ENCODE measurements around the genes ZNF628, ZNF784, NLRP5 and ZNF787.

GRCh38 chr19:55174481-55175443 is 5.3 kb downstream of the SYT5 start:
- PRO-cap, result no peak

- PRO-cap, result no peak
Observed at GRCh38 chr19:55311480-55311715, 13.7 kb downstream of the TMEM150B start.

- PRO-cap, result no peak
Observed at GRCh38 chr19:55321474-55322176, 3.5 kb downstream of the TMEM150B start.

GRCh38 chr19:55340265-55340568 is 541 bp downstream of the KMT5C start:
- PRO-cap, result no peak

- PRO-cap, result no peak
Observed at GRCh38 chr19:55387538-55388161, 1.9 kb downstream of the RPL28 start.

DNA sequence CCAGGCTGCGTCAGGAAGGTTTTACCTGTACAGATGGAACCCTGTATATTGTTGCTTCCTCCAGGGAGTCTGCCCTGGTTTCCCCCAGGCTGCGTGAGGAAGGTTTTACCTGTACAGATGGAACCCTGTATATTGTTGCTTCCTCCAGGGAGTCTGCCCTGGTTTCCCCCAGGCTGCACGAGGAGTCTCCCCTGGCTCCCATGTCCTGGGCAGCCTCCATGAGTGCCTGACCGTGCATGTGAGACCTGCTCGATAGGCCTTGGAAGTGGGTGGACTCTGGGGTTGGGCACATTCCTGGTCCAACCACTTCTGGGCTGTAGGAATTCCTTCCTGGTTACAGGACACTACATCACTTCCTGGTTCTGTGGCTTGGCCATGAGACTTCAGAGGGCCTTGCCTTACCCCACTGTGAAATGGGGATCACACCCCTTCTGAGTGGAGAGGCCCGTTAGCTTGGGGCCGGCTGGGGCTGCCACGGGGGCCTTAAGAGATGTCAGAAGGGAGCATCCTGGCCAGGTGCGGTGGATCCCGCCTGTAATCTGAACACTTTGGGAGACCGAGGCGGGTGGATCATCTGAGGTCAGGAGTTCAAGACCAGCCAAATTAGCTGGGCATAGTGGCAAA is 4.0 kb upstream of the ZNF628 start:
- PRO-cap, result no peak

- PRO-cap, result bidirectional peak, plus-strand start at chr19:55476621, minus-strand start at chr19:55476482
Observed at GRCh38 chr19:55476314-55477369, at the start of gene ZNF628. ZNF628 (plus strand) TSS chr19:55476617.

DNA sequence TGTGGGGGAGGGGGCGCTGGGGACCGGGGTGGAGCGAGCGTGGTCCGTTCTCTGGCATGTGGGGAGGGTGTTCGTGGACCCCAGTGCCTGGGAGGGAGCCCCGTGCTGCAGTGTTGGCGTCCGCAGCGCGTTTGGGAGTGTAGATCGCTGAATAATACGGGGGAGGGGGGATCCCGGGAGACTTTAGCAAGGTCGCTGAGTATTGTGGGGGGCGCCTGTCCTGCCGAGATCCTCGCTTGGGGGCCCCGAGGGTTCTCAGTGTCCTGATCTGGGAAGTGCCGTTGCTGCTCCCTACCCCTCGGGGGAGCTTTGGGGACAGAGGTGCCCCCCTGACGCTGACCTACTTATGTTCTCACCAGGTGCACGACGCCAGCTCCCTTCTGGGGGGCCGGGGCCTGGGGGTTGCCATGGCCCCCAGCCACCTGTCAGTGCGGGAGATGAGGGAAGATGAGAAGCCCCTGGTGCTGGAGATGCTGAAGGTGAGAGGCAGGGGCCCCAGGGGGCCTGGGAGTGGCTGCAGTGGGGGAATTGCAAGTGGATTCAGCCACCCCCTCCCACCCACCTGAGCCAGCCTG is 401 bp downstream of the NAT14 start:
- PRO-cap, result no peak

- PRO-cap, result no peak
Observed at GRCh38 chr19:55503541-55504654, 15.7 kb downstream of the SSC5D start.

GRCh38 chr19:55623821-55625276 is at the start of gene ZNF784:
ZNF784 (minus strand) TSS chr19:55624566.
- PRO-cap, result unidirectional peak, plus-strand start at chr19:55624402; bidirectional peak, plus-strand start at chr19:55624600, minus-strand start at chr19:55624592; unidirectional peak, minus-strand start at chr19:55624884

- PRO-cap, result no peak
Observed at GRCh38 chr19:55643833-55644128, 332 bp downstream of the ZNF581 start.

- PRO-cap, result no peak
Observed at GRCh38 chr19:55646878-55647322, 1.1 kb upstream of the CCDC106 start.

- PRO-cap, result no peak
Observed at GRCh38 chr19:55657191-55657809, 2.5 kb downstream of the U2AF2 start.

- PRO-cap, result no peak
Observed at GRCh38 chr19:55999317-55999851, at the start of gene NLRP5. NLRP5 (plus strand) TSS chr19:55999726.

GRCh38 chr19:56091001-56091650 is 30.0 kb downstream of the ZNF787 start:
- PRO-cap, result no peak

- PRO-cap, result no peak
Observed at GRCh38 chr19:56112109-56112996, 8.7 kb downstream of the ZNF787 start.

DNA sequence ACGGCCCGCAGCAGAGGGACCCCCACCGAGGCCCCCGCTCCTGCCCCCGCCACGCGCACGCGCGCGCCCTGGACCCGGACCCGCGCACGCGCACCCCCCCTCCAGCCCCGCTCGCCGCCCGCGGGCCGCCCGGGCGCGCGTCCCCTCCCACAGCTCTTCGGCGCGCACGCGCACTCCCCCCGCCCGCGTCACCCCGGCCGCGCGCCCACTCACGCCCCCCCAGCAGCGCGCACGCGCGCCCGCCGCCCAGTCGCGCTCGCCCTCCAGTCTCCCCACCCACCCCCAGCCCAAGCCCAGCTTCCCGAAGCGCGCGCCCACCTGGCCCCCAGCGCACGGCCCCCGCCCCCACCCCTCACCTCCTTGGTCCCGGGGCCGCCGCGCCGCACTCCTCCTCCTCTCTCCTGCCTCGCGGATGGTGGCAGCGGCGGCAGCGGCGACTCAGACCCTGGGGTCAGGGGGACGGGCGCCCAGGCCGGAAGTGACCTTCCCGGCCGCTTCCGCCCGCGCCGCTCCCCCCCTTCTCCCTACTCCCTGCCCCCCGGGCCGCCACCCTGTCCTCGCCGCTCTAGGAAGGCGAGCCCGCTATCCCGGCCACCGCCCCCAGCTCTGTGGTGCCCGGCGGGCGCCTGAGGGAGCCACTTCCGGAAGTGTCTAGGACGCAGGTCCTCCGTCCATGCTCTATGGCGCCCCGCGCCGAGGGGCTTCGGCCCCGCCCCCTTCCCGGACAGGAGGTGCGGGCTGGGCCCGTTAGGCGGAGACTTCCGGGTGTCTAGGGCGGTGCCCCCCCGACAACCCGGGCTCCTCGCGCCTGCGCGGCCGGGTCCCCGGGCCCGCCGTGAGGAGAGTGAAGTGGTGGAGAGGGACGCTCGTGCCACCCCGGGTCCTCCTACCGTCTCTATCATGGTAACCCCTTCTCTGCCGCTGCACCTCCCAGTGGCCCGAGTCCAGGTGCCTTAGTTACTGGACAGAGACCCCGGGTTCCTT is at the start of gene ZNF787:
ZNF787 (minus strand) TSS at position 480 of the 984 bp plus-strand sequence.
- PRO-cap, result bidirectional peak, plus-strand start at position 249 of the sequence, minus-strand start at position 176 of the sequence; unidirectional peak, minus-strand start at position 414 of the sequence; bidirectional peak, plus-strand start at position 827 of the sequence, minus-strand start at position 705 of the sequence

GRCh38 chr19:56133786-56134374 is 7.2 kb upstream of the ZNF444 start:
- PRO-cap, result no peak

- PRO-cap, result no peak
Observed at GRCh38 chr19:56305891-56306510, 8.6 kb downstream of the ZSCAN5A start.

DNA sequence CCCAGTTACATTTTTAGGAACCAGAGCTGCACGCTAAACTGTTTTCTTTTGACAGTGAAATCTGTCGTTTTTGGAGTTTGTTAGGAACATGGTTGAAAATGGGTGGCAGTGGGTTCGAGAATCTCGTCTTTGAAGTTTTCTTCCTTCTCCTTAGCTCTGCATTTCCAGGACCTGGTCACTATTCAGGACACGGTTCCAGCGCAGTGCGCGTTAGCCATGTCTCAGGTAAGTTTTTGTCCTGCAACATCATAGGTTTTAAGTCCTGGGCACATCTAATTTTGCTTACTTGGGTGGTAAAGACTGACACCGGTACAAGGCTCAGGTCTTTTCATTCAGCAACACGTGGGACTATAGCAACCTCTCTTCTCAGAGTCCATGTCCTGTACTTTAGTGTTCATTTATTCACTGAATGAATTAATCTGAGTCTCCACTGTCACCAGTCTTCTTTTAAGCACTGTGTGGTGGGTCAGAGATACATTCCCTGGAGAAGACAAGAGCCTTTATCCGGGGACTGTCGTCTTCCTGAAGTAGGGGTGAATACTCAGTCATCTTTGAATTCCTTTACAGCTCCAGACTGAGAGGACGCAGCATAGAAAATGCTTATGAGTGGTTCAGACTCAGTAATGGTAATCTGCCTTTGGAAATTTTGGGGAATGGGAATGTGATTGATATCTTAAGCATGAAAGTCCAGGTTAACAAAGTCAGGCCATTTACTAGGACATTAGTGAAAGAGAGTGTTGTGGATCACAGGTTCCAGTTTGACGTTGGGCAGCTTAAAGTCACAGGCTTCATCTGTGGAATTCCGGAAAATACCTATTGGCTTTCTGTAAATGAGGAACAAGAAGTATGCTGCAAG is 24.4 kb downstream of the ZNF582 start:
- PRO-cap, result no peak

Measured in tibial artery (tissue), 1 donor.